Measurements from ENCODE around the gene CACNG4.

DNA sequence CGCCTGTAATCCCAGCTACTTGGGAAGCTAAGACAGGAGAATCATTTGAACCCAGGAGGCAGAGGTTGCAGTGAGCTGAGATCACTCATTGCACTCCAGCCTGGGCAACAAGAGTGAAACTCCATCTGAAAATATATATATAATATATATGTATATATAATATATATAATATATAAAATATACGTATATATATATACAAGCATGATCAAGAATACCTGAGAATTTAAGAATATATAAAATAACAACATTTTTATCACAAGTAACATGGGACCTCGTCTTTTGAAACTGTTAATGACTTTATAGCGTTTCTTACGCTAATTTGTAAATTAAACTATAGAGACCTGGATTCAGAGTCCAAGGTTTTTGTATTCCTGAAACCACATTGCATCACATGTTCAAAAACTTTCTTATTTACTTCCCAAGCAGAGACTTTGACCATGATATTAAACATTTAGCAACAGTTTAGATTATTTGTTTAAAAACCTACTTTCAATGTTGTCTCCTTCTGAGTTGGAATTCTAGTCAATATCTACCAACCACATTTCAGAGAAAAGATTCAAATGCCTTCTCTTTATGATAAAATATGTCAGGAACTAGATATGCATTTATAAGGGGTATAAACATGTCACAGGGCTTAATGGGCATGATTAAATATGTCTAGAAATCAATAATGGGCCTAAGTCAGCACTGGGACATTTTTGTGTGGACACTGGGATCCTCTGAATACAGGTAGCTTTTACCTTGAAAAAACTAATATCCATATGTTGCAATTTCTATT lies 6.1 kb upstream of the APOH start:
- RRBS, result no CpG with 5 or more reads among the region's 5 CpGs

GRCh38 chr17:66304160-66304832 lies 1.9 kb downstream of the PRKCA start:
- RRBS, result no CpG with 5 or more reads among the region's 12 CpGs

- RRBS, result no CpG with 5 or more reads among the region's 15 CpGs
These were observed 264.9 kb downstream of the PRKCA start for GRCh38 chr17:66567009-66568014.

DNA sequence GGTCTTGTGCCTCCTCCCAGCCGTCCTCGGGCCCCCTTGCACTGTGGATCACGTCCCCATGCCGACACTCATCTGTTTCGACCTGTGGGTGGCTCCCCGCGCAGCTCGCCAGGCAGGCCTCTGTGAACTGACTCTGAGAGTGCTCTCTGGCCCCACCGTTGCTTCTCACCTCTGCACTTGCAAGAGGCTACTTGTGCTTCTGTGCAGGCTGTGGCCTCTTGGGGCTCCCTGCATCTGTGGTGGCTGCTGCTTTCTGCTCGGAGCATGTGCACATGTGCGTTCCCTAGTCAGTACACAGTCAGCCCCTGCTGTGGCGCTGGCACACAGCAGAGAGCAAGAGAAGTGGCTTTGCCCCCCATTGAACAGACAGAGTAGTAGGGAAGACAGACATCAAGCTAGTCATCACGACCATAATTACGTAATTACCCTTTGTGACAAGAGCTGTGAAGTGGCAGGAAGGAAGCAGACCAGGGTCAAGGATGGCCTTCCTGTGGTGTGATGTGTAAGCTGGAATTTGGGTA lies 256.1 kb upstream of the CACNG5 start:
- RRBS, result no CpG with 5 or more reads among the region's 14 CpGs

- RRBS, result no CpG with 5 or more reads among the region's 8 CpGs
These were observed 59.7 kb upstream of the CACNG5 start for GRCh38 chr17:66775154-66775695.

DNA sequence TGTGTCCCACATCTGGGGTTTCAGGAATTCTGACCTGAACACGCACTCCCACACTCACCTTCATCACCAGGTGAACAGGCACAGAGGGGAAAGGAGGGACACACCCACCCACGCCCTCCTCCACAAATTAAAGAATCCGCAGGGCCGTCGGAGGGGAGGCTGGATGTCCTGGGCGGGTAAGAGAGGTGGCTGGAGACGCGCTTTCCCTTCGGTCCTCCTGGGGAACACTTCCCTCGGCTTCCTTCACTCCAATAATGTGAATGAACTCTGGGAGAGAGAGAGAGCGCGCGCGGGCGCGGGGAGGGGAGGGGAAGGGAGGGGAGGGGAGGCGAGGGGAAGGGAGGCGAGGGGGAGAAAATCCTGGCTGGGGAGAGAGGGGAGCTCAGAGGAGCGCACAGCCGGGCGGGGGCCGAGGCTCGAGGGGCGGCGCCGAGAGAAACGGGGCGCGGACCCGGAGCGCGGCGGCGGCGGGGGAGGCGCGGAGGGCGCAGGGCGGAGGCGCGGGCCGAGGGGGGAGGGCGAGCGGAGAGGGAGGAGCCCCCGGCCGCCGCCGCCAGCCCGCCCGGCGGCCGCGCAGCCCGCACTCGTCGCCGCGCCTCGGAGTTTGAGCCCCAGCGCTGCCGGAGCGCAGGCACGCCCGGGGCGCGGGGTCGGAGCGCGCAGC lies at the start of gene CACNG4:
Gene CACNG4, plus strand, starts transcription at position 583 of the 664 bp plus-strand sequence.
- RRBS, result 3% methylated on average over 34 of the region's 69 CpGs

DNA sequence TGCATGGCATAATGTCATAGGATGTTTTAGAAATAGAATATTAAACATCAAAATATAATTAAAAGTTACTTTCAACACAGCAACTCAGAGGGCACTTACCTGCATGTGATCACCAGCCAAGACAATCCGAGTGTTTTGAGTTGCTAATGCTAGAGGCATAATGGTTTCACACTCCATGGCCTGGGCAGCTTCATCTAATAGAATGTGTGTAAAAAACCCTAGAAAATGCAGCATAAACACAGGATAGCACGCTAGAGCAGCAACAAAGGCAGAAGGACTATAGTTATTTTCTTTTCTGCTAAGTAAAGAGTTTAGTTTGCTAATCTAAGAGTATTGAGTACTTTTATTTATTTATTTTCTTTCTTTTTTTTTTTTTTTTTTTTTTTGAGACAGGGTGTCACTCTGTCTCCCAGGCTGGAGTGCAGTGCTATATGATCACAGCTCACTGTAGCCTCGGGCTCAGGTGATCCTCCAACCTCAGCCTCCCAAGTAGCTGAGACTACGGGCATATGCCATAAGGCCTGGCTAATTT lies 95.2 kb downstream of the HELZ start:
- RRBS, result no CpG with 5 or more reads among the region's 4 CpGs

- RRBS, result no CpG with 5 or more reads among the region's 7 CpGs
These were observed 21.0 kb downstream of the HELZ start for GRCh38 chr17:67223916-67224528.

- RRBS, result no CpG with 5 or more reads among the region's 14 CpGs
These were observed 15.4 kb upstream of the HELZ start for GRCh38 chr17:67260106-67260994.

- RRBS, result no CpG with 5 or more reads among the region's 6 CpGs
These were observed 9.2 kb downstream of the PSMD12 start for GRCh38 chr17:67357073-67357740.

GRCh38 chr17:67365564-67366173 lies 708 bp downstream of the PSMD12 start:
- RRBS, result no CpG with 5 or more reads among the region's 13 CpGs

DNA sequence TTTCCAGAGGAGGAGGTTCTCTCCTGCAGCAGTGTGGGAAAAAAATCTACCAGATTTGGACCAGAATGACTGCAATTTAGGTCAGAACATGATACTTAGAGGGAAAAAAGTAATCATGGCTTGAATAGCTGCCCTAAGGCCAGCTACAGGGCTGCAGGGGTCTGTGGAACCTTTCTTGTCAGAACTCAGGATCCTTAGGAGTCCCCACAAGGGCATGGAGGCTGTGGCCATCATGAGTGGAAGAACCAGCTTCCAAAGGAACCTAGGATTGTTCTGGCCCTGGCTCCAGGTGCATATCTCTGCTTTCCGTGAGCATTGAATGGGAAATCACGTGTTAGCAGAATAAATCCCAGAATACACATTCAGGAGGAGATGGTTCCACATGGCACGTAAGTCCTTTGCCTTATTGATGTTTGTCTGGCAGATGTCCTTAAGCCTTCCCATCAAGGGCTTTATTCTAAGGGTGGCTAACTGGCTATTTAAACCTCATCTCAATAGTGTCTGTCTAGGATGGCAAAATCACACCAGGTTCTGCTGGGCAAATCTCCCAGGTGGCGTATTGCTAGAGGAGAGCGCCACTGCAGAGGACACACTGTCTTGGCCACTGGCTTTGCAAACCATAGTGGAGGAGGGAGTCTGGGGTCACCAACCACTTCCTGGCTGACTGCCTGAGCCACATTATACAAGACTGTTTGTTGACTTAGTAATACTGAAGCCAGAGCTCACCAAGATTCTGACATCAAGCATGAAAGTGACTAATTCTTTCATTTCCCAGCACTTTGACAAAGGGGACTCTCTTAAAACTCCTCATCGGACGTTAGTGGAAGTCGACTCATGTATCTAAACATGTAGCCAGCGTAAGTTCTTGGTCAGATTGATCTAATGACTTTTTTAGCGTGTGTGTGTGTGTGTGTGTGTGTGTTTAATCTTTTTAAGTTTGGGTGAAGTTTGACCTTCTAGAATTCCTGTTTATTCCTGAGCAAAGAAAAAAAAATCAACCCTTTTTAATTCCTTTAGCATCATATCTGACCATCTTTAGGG lies 13.4 kb downstream of the PITPNC1 start:
- RRBS, result no CpG with 5 or more reads among the region's 10 CpGs

DNA sequence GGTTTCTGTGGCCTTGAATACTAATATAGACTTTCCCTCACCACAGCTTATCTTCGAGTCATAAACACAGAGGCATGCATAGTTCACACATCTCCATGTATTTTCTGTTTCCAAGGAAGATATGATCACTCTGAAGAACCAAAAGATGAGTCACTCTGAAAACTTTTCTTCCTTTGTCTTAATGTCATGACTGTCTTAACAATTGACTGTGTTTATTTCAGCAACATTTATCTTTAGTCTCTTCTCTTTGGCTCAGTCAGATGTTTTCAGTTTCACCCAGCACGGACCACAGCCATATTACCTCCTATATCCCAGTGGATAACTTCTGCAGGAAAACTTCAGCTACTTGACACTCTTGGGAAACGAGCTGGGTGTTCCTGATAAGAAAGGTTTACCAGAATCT lies 54.6 kb downstream of the PITPNC1 start:
- RRBS, result no CpG with 5 or more reads among the region's 3 CpGs

DNA sequence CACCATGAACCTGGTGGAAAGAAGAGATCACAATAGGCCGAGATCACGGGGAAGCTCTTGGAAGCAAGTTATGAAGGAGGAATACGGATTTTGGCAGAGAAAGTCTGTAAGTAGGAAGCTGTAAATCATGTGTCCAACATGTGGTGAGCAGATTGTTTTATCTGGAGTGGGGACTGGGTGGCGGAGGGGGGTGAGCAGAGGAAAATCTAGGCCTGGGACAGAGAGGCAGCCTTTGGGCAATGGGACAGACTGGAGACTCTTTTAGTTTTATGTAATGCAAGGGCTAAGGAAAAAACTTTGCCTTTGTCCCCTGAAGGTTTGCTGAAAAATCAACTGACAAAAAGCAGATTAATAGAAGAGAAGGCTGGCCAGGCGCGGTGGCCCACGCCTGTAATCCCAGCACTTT lies 67.2 kb downstream of the PITPNC1 start:
- RRBS, result no CpG with 5 or more reads among the region's 7 CpGs

DNA sequence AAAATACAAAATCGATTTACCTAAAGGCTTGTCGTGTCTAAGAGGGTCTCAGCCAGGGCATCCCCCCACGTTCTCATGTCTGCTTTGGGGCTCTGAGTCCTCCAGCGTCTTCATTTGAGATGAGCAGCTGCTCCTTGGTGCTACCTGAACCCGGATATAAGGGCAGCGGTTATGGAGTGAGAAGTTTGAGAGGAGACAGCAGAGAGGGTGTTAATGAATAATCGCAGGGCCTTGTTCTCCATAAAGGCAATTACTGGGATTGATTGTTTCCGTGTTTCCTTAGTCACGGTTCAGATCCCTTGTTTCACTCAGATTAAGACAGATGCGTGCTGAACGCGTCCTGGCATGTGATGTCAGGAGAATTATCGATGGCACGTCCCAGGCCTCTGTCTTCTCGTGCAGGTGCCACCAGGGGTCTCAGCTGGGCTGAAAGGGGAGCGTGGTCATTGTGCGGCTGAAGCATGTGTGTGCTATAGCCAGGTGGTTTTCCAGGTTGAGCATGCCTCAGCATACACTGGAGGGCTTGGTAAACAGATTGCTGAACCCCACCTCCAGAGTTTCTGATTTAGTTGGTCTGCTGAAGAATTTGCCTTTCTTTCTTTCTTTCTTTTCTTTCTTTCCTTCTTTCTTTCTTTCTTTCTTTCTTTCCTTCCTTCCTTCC lies 142.4 kb upstream of the NOL11 start:
- RRBS, result no CpG with 5 or more reads among the region's 17 CpGs

GRCh38 chr17:67615140-67615685 lies 102.5 kb upstream of the NOL11 start:
- RRBS, result no CpG with 5 or more reads among the region's 15 CpGs

- RRBS, result no CpG with 5 or more reads among the region's 4 CpGs
These were observed 49.5 kb downstream of the BPTF start for GRCh38 chr17:67874676-67875292.

DNA sequence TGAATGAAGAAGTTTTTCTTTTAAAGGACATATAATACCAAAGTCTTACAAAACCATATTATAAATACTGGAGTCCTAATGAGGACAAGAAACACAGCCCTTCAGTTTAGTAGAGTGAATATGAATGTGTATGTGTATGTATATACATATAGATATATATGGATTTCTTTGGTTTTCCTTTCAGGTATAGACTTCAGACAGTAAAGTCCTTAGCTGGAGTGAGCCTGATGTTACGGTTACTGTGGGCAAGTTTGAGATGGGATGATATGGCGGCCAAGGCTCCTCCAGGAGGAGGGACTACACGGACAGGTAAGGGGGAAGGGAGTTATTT lies 77.8 kb downstream of the C17orf58 start:
- RRBS, result no CpG with 5 or more reads among the region's 3 CpGs

DNA sequence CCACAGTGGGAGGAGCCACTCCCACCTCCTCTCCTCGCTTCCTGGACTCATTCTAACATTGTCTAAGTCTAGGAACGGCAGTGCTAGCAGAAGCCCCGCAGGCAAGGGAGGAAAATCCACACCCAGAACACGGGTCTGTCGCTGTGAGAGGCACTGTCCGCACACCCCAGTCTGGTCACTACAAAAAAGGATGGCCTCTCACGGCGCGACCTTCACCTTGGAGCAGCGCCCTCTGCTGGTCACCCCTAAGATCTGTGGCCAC lies 14.8 kb upstream of the C17orf58 start:
- RRBS, result no CpG with 5 or more reads among the region's 10 CpGs

DNA sequence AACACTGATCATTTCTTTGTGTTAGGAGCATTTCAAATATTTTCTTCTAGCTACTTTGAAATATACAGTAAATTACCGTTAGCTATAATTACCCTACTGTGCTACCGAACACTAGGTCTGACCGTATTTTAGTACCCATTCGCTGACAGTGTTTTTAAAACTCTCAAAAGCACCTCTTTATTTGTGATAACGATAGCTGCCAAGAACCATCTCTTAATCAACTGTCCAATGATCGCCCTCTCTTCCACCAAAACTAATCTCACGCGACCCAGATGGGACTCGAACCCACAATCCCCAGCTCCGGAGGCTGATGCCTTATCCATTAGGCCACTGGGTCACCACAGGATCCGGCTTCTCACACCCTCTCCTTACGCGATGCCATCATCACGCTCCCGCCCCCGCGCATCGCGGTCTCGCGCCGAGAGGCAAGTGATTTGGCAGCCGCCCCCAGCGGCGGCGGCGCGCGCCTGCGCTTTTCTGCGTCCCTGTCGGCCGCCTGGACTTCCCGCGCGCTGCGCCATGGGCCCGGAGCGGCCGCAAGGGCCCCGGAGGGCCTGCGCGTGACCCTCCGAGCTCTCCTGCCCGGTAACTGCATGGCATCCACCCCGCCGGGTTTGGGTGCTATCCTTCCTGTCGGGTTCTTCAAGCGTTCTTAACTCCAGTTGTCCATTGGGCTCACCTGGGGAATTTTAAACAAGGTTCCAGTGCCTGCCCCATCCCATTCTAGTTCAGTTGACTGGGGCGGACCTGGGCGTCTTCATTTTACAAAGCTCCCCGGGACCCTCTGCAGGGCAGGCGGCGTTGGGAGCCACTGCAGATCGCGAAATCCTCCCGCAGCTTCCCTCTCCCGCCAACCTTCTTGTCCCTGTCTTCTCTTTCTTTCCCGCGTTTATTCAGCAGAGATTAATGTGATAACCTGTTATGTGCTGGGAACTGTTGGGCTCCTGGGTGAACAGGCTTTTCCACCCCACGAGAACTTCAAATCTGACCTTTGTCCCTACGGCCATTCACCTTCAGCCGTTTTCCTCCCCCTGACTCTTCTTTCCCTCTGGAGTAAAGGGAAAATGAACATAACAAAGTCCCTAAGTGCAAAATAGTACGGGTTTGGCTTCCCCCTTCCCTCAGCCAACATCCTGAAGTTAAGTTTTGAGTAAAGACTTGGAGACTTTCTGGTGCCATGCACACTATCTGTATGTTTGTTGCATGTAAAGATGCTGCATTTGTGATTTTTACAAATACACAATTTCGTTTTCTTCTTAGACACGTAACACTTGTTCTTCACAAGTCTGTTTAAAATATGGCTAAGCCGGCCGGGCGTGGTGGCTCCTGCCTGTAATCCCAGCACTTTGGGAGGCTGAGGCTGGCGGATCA lies 15.4 kb upstream of the KPNA2 start:
- RRBS, result 3% methylated on average over 4 of the region's 70 CpGs